SJCRH30 (cell line): ENCODE data around the genes TPT1, SIAH3, ESD and SUCLA2.

DNA sequence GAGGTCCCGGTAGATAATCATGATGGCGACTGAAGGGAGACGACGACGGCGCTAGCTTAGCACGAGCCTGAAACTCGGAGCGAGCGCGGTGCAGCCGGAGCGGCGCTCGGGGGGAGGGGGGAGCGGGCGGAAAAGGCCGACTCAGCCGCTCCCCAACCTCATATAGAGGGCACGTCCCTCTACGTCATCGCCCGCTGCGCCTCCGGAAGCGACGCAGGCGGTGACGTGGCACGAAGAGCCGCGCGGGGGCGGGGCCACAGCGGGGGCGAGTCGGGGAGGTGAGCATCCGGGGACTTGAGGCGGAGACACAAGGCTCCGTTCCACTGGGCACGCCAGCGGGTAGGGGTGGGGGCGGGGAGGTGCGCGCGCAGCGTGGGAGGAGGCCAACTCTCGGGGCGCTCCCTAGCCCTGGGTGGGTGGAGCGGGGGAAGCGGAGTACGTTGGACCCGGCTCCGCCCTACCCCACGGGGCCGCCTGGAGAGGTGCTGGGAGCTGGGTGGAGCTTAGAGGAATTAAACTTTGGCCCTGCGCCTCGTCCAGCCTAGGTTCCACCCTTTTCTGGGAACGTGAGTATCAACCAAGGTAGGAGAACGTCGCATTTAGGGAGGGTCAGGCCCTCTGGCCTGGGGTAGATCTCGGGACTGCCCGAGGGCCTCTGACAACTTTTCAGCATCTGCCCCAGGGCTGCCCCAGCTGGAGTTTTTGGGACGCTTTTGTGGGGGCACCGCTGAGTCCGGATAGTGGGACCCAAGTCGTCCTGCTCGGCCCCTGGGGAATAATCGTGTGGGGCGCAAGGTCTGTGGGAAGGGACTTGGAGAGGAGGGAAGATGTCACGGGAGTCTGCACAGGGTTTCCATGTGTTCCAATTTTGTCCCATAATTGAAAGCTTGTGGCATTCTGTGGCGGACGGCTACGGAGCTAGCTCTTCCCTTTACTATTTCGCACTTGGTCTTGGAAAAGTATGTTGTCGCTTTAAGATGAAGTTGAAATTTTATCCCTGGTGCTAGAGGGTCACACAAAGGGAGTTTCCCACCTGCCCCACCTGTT lies at the start of gene TPT1:
Gene TPT1, minus strand, starts transcription at position 135 of the 1,047 bp plus-strand sequence.
- RAMPAGE, long total RNA, result start-site peak on the minus strand centred at position 107 of the sequence, 190 bp wide, 4,752 and 950 reads in 2 replicates

- RAMPAGE, long total RNA, result no peak
These were observed 30.8 kb upstream of the TPT1 start for GRCh38 chr13:45371733-45372280.

GRCh38 chr13:45466084-45466815 lies 1.5 kb downstream of the COG3 start:
- RAMPAGE, long total RNA, result no peak

DNA sequence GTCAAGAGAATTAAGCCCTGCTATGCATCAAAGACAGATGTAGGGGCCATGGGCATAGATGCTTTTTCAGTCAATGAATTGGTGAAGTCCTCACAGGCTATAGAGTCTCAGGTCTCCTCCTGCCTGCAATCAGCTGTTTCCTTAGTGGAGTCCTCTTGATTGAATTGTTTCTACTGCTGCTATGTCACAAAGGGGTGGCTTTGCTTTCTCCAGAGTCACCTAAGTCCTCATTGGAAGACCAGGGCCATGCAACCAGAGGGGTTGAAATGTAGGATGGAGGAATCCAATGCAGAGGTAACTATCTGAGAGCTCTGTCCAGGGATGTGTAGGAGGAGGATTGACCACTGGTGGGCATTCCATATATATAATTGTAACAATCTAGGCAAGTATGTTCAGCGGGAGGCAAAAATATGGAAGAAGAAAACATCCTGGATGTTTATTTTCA lies 1.2 kb downstream of the CBY2 start:
- RAMPAGE, long total RNA, result no peak

GRCh38 chr13:45851013-45852057 lies at the start of gene SIAH3:
Gene SIAH3, minus strand, starts transcription at chr13:45851753.
- RAMPAGE, long total RNA, result no peak

DNA sequence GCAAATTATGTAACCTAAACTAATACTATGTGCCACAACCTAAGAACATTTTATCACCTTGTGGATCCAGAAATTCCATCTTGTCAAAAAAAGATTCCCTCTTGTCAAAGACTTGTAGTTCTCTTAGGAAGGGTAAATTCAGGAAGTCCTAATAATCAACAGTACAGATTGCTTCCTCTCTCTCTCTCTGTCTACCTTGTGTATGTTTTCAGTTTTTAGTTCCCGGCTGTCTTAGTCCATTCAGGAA lies 40.3 kb upstream of the SIAH3 start:
- RAMPAGE, long total RNA, result no peak

- RAMPAGE, long total RNA, result no peak
These were observed 81.8 kb upstream of the SIAH3 start for GRCh38 chr13:45933335-45933832.

- RAMPAGE, long total RNA, result no peak
These were observed 84.9 kb downstream of the ZC3H13 start for GRCh38 chr13:45967524-45968070.

DNA sequence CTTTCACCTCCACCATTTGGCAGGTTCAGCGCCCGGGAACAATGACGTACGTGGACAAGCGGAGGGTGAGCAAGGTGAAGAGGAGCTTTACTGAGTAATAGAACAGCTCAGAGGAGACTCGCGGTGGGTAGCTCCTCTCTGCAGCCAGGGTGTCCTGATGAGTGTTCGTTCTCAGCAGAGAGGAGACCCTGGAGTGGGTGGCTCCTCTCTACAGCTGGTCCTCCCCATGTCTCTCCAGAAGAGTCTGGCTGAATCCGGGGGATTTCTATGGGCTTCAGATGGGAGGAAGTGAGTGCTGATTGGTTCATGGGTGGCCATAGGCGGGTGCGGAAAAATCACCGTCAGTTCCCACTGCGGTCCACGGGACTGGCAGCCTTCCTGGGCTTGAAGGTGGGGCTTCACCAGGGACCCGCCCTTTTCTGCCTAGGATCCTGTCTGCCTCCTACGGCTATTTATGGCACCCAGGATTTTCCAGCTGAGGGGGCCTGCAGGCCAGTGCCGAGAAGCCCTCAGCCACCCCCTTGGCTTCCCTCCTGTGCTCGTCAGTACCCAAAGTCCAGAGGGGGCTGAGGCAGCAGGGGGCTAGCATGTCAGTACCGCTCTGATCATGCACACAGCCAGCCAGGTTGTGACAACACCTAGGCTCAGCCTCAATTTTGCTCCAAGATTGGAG lies 18.4 kb downstream of the CPB2 start:
- RAMPAGE, long total RNA, result no peak

DNA sequence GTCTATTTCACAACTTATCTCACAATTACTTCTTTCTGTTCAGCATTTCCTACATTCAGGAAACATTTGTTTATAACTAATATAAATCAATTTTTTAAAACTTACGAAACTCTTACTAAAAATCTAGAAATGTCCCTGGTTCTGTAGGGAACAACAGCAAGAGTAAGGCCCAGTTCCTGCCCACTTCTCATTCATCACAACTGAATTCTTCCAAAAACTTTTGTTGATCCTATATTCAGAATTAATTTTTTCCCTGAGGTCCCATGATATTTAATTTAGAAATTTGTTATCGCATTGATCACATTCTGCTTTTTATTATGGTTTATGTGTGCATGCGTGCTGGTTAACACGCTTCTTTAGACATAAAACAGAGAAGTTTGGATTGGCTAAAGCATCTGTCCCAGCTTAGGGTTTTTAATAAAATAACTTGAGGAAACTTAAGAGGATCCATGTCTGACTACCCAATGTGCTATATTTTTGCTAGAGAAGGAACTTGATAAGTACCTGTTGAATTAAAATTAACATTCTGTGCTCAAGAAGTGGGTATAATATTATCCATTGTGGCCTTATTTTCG lies 18.8 kb upstream of the CPB2 start:
- RAMPAGE, long total RNA, result no peak

GRCh38 chr13:46142110-46142450 lies 37.2 kb upstream of the CPB2 start:
- RAMPAGE, long total RNA, result no peak

GRCh38 chr13:46150059-46150724 lies 31.8 kb downstream of the LCP1 start:
- RAMPAGE, long total RNA, result no peak

- RAMPAGE, long total RNA, result no peak
These were observed 78.8 kb downstream of the LRRC63 start for GRCh38 chr13:46290580-46290829.

DNA sequence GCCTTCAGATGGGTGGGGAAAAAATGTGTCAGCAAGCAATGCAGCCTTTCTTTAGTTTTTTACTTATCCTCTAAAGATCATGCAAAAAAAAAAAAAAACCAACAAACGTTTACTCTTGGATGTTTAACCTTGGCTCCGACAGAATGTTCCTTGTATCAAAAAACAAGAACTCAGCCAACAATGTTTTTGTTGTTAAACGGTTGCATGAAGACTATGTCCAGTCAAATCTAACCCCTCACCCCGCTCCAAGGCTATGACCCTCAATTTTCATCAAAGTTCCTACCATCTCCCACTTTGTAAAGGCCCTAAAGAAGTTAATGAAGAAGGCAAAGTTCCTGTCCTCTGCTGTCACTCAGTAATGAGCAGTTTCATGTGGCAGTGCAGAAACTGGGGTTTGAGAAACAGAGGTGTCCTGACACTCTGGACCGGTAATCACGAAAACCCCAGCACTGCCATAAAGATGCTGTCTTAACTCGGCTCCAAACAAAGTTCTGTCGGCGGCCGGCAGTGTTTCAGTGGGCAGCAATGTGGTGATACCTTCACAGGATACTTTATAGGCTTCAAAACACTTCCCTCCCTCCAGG lies 1.4 kb downstream of the RUBCNL start:
- RAMPAGE, long total RNA, result no peak

GRCh38 chr13:46403807-46404242 lies 16.8 kb upstream of the RUBCNL start:
- RAMPAGE, long total RNA, result no peak

- RAMPAGE, long total RNA, result no peak
These were observed 54.9 kb downstream of the LRCH1 start for GRCh38 chr13:46607713-46608419.

DNA sequence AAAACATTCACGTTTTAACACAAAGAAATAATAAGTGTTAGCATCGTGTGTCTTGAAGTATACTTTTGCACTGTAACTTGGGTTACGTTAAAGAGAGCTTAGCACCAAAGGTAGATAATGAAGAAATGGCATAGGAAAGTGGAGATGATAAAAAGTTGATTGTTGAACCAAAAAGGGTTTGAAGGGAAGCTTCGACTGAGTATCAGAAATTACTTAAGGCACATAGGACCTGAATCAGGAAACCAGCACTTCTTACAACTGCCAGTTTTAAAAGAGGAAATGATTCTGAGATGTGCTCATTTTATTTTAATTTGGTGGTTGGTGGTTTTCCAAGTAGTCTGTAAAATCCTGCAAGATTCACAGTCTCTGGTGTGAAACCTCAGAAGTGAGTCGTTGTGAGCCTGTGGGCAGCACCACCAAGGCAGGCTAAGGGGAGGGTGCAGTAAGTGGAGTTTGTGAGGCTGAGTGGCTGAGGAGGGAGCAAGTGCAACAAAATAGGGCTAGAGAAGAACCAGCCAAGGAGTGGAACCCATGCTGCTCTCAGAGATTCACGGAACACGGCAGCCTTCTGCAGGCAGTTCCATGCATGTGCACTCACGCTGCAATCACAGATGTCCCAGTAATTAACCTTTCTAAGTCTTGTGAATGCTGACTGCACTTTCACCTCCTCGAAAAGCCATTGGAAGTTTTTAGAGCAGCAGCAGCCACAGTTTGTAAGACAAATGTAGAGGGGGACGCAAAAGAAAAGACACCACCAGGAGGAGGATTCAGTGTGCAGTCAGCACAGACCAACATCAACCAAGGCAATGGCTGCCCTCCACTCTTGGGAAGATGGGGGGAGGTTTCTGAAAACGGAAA lies 45.1 kb downstream of the ESD start:
- RAMPAGE, long total RNA, result no peak

DNA sequence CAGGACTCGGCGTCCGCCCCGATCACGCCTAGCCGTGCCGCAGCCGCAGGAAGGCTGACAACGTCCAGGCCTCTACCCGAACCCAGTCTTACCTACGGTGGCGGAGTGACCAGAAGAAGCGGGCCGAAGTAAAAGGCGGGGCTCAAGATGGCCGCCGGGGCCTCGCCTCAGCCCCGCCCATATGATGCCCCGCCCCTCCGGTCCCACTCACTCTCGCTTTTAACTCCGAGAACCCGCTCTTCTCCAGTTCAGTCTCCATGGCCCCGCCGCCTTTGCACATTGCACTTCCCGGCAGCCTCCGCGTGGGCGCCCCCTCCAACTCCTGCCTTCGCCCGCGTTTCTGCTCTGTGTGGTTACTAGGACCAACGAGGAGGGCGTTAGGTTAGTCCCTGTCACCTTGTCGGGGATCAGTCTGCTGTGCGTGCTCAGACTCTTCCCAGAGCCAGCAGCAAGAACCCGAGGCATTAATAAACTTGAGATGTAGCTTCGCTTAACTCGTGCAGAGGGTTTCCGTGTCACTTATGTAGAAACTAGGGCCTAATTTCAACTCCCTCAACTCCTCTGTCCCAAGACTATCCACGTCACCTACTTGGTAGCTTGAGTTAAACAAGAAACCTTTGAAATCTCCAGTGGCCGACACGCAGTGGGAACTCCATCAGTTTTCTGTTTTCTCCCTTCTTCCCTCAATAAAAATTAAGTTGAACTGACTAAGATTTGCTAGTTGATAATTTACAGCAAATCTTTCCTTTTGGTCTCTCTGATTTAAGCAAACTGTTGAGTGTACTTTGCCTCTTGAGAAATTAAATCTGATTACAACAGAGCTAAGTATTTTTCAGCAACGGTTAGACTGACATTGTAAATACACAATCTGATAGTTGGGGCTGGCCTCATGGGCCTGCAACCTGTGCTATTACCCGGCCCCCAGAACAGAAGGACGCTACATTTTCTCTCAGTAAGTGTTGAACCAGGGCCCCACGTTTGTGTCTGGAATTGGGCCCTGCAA lies at the start of gene ESD:
Gene ESD, minus strand, starts transcription at position 149 of the 1,003 bp plus-strand sequence.
- RAMPAGE, long total RNA, result no peak

DNA sequence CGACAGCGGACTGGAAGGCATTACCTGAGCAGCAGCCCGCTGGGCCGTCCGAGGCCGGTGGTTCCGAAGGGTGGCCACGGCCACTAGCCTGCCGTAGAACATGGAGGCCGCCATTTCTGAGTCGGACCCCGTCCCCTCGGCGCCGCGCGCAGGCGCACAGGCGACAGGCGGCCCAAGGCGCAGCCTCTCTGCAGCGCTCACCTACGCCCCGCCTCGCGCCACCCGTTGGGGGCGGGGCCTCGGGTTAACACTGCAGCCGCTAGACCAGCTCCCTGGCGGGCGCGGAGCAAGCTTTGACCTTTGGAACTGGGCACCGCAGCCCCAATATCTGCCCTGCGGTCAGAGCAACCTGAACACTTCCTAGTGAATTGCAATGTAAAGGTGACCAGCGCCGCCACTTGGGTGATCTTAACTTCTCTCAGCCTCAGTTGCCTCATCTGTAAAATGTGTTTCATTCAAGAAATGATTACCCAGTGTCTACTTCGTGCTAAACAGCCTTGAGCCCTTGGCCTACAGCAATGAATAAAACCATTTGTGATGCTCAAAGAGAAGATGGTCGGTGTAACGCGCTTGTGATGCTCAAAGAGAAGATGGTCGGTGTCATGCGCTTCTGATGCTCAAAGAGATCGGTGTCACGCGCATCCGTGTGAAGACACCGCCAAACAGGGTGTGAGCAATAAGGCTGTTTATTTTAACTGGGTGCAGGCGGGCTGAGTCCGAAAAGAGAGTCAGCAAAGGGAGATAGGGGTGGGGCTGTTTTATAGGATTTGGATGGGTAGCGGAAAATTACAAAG lies at the start of gene SUCLA2:
Gene SUCLA2, minus strand, starts transcription at position 118 of the 794 bp plus-strand sequence.
- RAMPAGE, long total RNA, result start-site peak on the minus strand centred at position 134 of the sequence, 34 bp wide, 857 and 36 reads in 2 replicates

- RAMPAGE, long total RNA, result no peak
These were observed 29.0 kb upstream of the MED4 start for GRCh38 chr13:48123850-48124412.